Right cardiac atrium (tissue), 1 donor: ENCODE results near the genes SLC25A18 and BID.

GRCh38 chr22:17180870-17181561 lies 21.9 kb upstream of the HDHD5 start:
- PRO-cap = no peak

DNA sequence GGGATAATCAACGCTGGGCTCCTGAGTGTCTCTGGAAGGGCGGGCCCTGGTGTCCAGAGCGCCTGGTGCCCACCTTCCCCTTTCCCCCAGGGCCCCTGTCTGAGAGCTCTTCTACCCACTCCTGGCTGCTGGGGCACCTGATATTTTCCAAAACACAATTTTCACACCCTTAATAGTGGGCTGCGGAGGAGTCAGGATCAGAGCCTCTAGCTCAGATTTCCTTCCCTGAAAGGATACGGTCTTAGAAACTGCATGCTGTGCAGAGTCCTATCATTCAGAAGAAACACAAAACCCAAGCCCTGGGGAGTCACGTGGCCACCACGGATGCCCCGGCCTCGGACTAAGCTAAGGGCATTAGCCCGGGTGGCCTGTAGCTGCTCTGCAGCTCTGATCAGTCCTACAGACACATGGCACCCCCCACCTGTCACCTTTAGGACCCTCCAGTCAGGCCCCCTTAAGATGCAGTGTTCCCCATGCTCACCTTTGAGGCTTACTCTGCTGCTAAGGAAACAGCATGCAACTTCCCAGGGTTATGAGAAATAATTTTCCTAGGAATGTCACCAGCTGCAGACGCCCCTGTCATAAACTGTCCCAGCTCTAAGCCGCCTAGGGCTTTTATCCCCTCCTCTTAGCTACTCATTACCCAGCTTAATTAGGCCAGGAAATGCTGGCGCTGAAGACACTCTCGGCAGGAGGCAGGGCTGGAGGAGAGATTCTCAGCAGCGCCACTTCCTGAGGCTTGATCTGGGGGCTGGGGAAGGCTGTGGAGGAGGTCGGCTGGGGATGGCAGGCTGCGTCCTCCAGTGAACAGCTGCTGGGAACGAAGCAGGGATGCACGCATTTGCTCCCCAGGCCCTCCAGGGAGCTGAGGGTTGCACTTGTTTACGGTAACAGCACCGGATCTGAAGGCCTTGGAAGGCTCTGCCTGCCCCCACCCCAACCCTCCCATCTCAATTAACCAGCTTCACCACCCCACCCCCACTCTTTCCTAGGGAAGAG lies 47.1 kb upstream of the ADA2 start:
- PRO-cap = no peak

GRCh38 chr22:17370454-17371598 lies 1.6 kb downstream of the CECR2 start:
- PRO-cap = no peak

DNA sequence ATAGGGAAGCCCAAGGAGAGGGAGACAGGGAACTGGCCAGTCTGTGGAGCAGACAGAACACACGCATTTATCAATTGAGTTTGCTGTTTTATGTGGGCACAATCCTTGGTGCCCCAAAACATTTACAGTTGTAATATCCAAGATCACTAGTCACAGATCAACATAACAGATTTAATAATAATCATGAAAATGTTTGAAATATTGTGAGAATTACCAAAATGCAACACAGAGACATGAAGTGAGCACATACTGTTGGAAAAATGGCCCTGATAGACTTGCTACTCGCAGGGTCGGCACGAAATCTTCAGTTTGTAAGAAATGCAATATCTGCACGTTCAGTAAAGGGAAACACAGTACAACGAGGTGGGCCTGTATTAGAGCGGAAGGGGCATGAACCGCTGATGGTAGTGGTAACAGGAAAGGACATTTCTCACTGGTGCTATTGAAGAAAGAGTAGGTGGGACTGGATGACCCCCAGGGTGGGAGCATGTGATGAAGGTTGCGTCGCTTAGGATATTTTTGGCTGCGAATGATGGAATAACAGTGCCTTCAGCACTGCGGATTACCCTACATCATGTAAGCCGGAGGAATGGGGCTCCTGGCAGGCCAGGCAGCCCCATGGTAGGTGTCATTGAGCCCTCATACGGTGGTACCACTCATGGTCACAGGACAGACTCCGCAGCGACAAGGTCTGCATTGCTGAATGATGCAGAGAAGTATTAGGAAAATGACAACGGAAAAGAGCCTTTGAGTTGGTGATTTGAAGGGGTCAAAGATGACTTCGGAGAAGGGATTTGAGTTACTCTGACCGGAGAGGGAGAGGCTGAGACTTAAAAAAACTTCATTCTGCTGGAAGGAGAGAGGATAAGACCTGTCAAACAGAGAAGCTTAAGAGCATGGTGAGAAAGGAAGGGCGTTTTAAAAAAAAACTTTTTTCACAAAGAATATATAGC lies 16.5 kb downstream of the CECR2 start:
- PRO-cap = no peak

- PRO-cap = no peak
These were observed 95.4 kb upstream of the SLC25A18 start for GRCh38 chr22:17467922-17468223.

DNA sequence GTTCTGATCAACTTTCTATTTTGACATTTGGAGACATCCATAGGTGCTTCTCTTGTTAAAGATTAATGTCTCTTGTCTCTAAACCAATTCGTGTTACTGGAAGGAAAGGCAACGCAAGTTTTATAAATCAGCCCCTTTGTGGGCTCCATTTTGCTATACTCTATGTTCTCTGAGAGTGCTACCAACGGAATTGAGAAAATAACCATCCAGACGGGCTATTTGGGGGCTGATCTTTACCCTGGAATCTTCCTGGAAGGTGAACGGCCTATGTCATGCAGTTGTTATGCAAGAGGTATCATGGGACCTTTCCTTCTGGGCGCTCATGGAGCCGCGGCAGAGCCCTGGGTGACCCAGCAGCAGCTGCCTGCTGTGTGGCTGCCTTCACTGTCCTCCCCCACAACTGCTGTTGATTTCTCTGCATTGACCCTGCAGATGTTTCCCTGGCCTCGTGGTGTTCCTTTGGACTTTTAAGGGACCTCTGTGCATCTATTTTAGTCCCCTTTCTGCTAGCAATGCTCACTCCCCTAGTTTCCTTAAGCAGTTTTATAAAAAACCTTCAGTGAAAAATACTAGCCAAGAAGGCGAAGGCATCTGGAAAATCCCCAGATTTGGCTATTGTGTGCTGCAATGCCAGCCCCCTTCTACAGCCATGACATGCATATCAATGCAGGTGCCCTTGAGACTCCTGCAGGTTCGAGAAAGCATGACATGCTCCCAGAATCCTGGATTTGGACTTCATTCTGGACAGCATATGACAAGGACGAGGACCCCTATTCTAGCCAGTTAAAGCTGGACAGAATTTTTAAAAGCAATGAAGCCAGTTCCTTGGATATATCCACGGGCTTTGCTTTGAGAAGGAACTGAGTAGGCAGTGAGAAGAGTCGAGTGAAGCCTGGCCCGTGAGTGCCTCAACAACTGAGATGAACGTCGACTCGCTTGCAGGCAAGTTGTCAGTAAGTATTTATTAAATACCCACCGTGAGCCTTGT lies at the start of gene SLC25A18:
TSS of gene SLC25A18 (plus strand) at position 738 of the 988 bp plus-strand sequence.
- PRO-cap = no peak

GRCh38 chr22:17563749-17564498 lies 626 bp downstream of the SLC25A18 start:
- PRO-cap = no peak

GRCh38 chr22:17763895-17764700 lies 10.2 kb downstream of the BID start:
- PRO-cap = no peak

- PRO-cap = bidirectional peak, plus-strand start at chr22:17774563, minus-strand start at chr22:17774454
These were observed at the start of gene BID for GRCh38 chr22:17774196-17775287. Gene BID, minus strand, starts transcription at chr22:17774469.

DNA sequence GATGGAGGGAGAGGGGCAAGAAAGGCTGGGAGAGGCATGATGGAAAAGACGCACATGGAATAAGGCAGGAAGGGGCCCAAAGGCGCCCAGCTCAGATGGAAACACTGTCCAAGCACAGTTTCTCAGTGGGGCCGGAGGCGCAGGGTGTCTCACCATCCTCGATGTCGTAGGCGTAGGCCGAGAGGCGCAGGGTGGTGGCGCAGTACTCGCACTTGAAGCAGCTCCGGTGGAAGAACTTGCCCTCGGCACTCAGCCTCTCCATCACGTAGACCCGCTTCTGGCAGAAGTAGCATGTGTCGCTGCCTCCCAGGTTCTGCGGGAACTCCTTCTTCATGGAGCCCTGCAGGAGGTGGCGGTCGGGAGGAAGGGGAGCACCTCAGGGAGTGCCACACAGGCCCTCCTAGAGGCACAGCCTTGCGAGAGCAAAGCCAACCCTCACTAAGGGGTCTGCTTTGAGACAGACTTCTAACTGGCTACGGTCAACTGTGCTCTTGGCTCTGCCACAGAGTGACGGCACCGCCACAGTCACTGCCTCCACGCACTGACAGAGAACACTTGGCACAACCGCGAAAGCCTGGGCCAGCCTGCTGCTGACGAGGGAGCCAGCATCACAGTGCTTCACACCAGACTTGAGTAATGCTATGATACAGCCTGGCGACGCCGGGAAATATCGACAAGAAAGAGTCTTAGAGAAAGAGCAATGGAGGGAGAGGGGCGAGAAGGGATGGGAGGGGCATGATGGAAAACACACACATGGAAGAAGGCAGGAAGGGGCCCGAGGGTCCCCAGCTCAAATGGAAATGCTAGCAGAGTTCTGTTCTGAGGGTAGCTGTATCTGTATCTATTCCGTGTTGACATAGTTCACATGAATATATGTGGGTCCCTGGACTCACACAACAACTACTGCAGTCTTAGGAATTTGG lies 97.7 kb upstream of the BID start:
- PRO-cap = no peak

DNA sequence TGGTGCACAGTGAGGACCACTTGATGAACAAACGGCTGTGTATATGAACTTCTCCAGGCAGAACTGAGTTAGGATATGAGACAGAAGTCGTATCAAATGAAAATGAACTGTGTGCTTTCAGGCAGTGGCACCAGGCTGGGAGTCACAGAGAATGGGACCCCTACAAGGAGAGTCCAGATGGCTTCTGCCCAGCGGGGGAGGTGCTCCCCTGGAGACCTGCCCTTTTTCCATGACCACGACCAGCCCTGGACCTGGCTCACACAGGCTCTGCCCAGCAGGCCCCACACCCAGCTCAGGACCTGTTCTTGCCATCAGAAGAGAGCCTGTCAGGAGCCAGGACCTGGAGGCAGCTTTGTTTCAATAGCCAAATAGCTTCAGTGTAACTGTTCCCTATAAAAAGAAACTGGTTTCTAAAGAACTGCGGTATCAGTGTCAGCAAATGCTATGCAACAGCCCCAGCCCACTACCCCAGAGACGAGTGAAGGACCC lies 104.8 kb downstream of the MICAL3 start:
- PRO-cap = bidirectional peak, plus-strand start at position 318 of the sequence, minus-strand start at position 269 of the sequence

- PRO-cap = no peak
These were observed 58.0 kb downstream of the MICAL3 start for GRCh38 chr22:17966200-17966904.

GRCh38 chr22:18035692-18036322 lies 11.4 kb upstream of the MICAL3 start:
- PRO-cap = no peak

DNA sequence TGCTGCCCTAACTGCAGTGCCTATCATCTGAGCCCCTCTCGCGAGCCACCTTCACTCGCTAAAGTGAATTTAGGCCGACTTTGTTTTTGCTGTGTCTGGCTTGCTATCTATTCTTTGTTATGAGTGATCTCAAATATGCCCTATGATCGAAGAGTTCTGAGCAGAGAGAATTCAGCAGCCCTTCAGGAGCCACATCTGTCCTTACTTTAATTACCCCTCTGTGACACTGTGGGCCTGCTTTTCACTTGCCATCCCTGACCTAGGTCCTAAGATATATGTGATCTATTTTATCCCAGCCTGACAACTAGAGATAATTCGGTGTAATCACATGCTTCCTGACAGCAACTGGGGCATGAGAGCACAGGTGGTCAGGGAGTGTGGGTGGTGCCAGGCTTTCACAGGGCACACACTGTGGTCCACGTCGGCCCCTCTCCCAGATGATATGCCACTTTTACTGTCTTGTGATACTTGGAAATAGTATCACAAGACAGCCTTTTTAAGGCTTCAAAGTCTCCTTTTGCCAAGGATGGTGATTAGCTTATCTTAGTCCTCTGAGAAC lies 3.8 kb downstream of the TUBA8 start:
- PRO-cap = no peak

DNA sequence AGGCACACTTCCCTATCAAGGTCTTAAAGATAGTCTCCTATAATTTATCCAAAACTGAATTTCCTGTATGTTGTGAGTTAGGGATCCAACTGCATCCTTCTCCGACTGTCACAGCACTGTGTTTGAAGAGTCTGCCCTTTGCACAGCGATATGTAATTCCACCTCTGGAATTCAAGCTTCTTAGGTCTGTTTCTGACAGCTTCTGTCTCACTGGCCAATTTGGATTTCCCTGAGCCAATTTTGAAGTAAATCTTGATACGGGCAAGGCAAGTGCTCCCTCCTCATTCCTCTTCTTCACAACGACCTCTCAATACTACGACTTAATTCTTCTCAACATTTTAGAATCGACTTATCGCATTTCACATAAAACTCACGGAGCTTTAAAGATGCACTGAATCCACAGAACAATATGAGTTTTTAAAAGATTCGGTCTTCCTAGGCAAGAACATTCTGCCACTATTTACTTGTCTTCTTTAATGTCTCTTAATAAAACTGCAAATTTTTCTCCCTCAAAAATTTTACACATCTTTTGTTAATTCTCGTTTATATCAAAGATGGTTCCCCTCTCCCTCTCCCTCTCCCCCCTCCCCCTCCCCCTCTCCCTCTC lies 39.0 kb downstream of the DGCR2 start:
- PRO-cap = no peak

- PRO-cap = bidirectional peak, plus-strand start at chr22:19169498, minus-strand start at chr22:19169374
These were observed 9.2 kb downstream of the SLC25A1 start for GRCh38 chr22:19169134-19169897.

GRCh38 chr22:19217760-19218489 lies 39.4 kb upstream of the SLC25A1 start:
- PRO-cap = no peak

DNA sequence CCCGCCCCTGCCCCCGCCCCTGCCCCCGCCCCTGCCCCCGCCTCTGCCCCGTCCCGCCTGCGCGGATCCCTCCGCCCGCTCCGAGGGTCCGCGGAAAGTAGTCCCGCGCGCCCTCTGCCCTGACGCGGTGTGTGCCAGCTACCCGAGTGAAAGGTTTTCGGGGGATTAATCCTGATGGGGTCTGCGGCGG lies 224 bp upstream of the CLTCL1 start:
- PRO-cap = bidirectional peak, plus-strand start at position 70 of the sequence, minus-strand start outside the sequence

- PRO-cap = no peak
These were observed 33.6 kb downstream of the HIRA start for GRCh38 chr22:19397709-19398493.

GRCh38 chr22:19440175-19440752 lies 7.2 kb downstream of the C22orf39 start:
- PRO-cap = no peak